ENCODE measurements around a stretch of chr15.

- PRO-cap: no peak
These were observed 17.5 kb downstream of the NR2F2 start for GRCh38 chr15:96347980-96348365.

DNA sequence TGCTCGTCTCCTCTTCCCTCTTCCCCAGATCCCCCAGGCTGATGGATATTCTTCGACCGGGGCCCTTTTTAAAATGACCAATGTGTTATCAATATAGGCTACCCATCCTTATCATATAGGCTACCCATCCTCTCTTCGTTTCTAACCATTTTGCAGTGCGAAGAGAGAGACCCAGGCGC lies 22.9 kb downstream of the NR2F2 start:
- PRO-cap: no peak

- PRO-cap: no peak
These were observed 728.9 kb upstream of the ARRDC4 start for GRCh38 chr15:97231651-97232017.

DNA sequence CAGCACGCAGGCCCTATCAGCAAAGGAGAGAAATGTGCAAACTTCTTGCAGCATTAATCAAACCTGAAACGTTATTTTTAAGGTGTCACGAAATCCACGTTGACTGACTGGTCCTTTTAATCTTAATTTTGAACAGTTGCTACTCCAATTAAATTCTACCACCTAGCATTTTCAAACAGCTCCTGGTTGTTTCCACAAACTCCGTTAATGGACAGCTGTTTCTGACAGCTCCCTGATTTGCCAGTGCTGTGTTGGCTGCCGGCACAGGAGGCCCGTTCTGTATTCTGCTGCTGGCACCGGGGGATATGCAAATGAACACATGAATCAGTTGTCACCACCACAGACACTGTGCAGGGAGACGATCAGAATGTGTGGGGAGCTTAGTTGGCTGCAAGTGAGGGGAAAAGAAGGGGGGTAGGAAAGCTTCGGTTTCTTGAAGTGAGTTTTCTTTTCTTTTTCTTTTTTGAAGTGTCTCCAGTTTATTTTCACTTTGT lies 438.7 kb upstream of the ARRDC4 start:
- PRO-cap: no peak

DNA sequence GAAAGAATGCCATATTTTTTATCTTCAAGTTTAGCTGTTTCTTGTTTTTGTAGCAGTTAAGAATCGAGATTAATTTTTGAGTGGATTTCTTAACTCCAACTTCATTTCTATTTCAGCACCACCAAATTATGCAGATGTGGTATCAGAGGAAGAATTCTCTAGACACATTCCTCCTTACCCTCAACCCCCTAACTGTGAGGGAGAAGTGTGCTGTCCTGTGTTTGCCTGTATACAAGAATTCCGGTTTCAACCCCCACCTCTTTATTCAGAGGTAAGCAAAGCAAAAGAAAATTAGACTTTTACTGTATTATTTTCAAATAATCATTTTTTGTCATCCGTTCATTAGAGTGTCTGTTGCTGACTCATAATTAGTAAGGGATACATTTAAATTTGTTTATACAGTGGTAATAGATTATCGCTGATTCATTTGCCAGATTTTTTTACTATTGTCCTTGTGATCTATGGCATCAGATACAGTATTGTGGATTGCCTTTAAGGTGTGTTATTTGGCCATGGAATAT lies 10.0 kb downstream of the ARRDC4 start:
- PRO-cap: no peak

DNA sequence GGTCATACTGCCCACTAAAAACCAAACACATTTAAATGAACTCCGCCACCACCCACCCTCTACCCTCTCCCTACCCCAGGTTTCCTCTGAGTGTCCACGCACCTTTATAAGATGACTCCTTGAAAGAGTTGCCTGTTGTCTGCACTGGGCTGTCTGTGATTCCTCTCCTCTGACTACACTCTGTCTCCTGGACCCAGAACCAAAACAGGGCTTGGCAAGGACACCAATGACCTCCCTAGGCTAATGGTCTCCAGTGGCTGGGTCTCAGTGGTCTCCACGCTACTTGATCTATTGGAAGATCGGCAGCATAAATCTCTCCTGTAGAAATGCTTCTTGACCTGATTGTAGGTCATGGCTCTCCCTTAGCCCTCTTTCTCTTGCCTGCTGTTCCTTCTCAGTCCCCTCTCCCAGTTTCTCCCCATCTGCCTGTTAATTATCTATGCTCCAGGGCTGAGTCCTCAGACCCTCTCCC lies 55.9 kb downstream of the ARRDC4 start:
- PRO-cap: no peak

GRCh38 chr15:98420768-98421233 lies 227.5 kb upstream of the IGF1R start:
- PRO-cap: no peak

DNA sequence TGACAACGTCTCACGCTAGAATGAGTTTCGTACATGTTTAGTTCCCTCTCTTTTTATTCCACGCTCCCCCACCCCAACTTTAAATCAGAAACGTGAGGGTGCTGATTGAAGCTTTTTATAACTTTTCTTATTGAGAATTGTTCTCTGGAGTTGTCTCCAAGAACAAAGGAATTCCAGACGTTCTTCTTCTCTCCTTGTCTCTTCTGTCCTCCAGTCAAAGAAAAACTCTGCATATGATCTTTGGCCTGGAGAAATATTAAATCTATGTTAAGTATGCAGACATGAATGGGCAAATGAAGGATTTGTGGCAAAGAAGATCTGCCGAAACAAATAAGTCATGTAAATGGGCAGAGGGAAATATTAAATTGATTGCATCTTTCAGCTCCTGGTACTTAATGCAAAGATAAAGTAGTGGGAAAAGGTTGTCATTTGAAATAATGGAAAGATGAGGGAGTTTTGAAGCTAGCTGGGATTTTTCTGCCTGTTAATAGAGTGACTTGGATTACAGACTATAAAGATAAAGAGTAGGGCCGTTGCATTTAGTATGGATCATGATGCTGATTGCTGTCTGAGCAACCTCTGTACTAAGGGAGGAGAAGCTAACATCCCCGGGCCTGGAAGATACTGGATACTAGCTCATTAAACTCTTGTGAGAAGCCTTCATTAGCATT lies 74.9 kb downstream of the IGF1R start:
- PRO-cap: no peak

- PRO-cap: no peak
These were observed 130.0 kb downstream of the IGF1R start for GRCh38 chr15:98778215-98778918.

DNA sequence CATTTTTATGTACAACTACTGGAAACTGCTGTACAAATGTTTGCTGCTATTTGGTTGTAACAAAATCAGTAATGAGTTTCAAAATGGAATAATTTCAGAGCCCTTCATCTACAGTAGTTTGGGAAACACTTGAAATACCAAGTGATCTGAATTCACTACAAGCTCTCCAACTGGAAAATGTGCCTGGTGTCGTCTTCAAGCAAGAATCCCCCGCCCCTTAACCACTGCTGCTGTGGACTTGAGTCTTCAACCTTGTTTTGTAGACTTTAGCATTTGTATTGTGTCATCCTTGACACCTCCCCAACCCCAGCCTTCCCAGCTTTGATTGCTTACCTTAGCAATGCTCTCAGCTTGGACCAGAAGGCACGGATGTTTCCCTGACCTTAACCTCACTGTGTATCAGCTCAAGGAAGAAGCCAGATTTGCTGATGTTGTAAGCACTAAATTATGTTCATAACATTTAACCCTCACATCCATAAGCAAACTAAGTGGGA lies 146.3 kb downstream of the IGF1R start:
- PRO-cap: no peak

DNA sequence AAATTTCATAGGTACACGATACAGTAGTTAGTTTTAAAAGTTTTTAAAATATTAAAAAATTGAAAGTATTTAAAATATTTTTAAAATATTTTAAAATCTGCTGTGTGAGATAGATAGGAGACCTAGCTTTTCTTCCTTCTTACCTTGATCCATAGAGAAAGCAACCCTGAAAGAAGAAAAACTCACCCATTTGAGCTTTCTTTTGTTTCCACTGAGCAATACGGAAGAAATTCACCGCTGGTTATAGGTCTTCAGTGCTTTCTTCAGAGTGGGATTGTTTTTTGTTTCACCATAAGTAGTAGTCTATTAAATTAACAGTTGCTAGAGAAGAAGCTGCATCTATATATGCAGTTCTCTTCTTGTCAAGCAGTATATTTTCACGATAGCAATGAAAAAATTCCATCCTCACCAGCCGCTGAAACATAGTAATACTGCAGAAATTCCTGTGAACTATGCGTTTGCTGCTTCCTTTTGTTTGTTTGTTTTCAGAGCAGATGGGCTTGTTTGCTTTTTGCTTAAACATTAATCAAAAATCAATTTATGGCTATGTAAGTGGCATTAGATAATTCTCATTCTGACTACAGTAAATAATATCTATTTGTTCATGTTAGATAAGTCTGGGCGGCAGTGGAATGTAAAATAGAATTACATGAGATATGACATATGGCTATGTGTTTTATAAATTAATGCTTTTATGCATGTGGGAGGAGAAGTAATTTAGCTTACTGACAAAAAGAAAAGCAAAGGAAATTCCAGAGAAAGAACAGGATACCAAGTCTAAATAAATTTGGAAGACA lies 163.9 kb downstream of the PGPEP1L start:
- PRO-cap: no peak

GRCh38 chr15:98900289-98900984 lies 107.2 kb downstream of the PGPEP1L start:
- PRO-cap: no peak

- PRO-cap: no peak
These were observed 68.4 kb downstream of the PGPEP1L start for GRCh38 chr15:98939069-98939618.

DNA sequence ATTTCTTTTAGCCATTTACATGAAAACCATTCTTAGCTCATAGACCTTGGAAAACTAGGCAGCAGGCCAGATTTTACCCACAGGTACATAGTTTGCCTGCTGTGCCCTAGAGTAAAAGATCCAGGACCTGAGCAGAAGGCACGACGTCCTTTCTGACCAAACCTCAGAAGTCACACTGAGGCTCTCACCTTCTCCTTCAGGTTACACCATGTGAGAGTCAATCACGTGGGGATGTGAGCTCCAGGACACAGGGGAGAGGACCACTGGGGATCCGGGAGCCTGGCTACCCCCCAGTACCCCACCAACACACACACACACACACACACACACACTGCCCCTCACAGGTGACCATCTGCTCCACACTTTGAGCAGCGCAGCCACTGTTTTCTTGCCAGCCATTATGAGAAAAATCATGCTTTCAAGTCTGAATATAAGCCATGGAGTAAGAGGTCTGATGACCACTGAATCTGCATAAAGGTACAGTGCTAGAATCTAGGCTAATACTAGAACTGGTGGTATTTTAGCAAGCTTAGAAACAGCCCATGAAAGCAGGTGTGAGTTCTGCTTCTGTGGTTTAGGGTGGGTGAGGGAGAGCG lies 55.5 kb downstream of the PGPEP1L start:
- PRO-cap: no peak

DNA sequence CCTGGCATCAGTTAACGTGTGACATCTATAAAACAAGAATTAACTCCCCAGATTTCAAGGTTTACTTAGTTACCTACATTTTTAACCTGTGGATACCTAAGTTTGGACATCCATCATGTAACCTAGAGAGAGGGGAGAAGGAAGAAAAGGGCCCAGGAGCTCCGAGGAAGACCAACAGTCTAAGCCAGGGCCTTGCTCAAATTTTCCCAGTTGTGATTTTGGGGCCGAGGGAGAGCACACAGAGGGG lies 22.8 kb downstream of the SYNM start:
- PRO-cap: no peak

- PRO-cap: no peak
These were observed 69.2 kb downstream of the TTC23 start for GRCh38 chr15:99180189-99180592.

DNA sequence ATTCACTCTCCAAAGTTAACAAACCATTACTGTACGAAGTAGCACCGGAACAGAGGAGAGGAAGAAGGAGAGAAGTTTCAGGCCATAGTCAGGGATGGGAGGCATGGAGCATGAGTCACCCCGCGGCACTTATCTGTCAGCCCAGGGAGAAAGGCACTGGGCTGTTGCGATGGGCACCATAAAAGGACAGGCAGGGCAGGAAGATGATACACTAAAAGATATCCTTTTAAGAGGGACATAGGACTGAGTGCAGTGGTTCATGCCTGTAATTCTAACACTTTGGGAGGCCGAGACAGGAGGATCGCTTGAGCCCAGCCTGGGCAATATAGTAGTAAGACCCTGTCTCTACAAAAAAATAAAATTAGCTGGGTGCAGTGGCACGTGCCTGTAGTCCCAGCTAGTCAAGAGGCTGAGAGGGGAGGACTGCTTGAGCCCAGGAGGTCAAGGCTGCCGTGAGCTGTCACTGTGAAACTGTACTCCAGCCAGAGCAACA lies 36.9 kb downstream of the TTC23 start:
- PRO-cap: no peak

DNA sequence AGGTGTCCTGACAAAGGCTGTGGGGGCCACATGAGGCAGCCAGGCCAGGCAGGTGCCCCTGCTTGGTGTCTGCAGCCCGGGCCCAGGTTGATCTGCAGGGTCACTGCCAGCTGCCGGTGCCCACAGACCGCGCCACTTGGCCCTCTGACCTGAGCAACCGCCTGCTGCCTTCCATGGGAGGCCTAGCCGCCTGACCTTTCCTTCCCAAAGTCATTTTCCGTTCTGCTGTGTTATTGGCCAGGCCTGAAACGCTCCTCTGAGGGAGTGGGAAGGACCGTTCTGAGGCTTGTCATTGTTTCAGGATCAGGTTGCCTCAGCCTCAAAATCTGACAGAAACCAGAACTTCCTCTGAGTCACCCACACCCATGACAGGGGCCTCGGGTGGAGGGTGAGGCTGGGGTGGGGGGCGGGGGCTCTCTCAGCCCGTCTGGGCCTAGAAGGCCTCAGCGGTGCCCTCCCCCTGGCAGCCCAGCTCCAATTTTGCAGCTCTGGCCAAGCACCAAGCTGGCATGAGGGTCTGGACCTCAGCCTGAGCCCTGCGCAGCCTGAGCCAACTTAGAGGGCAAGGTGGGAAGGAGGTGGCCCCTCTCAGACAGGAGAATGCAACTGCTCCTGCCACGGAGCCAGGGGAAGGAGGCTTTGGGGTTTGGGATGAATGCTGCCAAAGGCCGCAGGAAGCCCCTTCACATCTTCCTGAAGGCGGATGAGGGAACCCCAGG lies 140.6 kb upstream of the MEF2A start:
- PRO-cap: no peak

DNA sequence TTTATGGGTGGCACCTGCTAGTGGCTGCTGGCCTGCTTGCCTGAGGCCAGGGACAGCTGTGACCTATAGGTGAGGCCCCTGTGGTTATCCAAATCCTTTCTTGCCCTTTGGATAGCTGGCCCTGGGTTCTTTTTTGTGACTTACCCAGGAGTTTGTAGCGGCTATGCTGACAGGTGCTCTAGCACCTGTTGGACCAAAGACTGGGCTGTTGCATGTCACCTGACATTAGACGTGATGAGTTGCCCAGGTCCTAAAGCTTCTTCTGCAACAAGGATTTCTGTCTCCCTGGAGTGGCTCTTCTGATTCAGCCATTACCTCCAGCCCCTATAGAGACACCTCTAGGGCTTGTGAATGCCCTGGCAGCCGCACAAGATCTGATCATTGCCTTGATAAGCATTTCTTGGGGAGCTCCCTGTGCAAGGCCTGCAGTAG lies 19.1 kb upstream of the MEF2A start:
- PRO-cap: no peak

GRCh38 chr15:99566259-99567293 lies 792 bp downstream of the MEF2A start:
- PRO-cap: bidirectional peak, plus-strand start at chr15:99566483, minus-strand start at chr15:99566384